Astrocyte (in vitro differentiated cells and primary cell): ENCODE measurements around a stretch of chr16.

- PRO-cap: no peak
- RRBS, 2 experiments: no CpG with 5 or more reads among the region's 30 CpGs
Measured at GRCh38 chr16:89764513-89765437, 43.4 kb downstream of the ZNF276 start.

DNA sequence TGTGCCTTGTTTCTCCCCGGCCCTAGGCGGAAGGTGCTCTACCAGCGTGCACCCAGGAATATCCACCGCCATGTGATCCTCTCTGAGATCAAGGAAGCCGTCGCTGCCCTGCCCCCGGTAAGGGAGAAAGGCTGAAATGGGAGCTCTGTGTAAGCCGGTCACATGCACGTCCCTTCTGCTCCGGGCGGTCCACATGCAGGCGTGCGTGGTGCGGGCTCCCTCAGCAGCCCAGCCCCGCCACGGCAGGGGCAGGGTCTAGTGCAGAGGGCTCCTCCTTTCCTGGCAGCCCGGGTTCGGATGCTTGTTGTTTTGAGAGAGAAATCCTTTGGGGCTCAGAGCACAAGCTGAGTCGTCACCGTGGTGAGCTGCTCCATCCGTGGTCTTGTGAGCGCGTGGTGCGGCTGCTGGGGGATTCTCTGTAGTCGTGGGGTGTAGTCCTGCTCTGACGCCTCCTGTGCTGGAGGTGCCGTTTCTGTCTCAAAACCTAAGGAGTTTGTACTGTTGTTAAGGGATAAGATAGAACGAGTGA is 12.4 kb upstream of the MC1R start:
- PRO-cap: no peak
- RRBS, 2 experiments: 97 to 100% methylated on average over 1 to 7 of the region's 28 CpGs

- PRO-cap: no peak
- RRBS, 2 experiments: 19 to 20% methylated on average over 5 to 14 of the region's 28 CpGs
Measured at GRCh38 chr16:89910142-89910723, 8.4 kb upstream of the MC1R start.

DNA sequence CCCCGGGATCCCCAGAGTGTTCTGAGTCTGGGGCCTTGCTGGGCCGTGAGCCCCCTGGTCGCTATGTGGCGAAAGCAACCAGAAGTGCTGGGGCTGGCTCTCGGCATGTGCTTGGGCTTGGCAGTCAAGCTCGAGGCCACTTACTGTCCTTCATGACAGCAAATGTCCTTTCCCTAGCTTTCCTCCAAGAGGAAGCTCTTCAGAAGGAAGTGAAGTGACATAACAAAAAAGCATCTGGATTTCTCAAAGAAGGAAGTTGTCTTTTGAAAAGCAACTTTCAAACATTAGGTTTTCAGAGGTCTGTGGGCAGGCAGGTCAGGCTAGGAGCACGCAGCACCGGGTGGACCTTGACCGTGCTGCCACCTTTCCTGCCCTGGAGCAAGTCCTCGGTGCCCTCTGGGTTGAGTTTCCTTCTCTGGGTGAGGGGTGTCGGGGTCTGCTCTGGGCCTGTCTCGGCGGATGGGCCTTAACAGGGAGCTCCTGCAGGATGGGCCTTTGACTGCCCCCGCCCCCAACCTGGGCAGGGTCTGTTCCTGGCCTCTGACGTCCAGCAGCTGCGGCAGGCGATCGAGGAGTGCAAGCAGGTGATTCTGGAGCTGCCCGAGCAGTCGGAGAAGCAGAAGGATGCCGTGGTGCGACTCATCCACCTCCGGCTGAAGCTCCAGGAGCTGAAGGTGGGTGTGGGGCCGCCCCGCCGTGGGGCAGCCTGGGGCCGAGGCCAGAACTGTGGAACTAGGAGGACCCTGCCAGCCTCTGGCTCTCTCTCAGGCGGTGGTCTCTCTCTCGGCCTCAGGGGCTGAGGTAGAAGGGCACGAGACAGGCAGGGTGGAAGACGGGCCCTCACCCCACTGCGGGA is 8.7 kb downstream of the DEF8 start:
- PRO-cap: no peak
- RRBS, 2 experiments: no CpG with 5 or more reads among the region's 32 CpGs

DNA sequence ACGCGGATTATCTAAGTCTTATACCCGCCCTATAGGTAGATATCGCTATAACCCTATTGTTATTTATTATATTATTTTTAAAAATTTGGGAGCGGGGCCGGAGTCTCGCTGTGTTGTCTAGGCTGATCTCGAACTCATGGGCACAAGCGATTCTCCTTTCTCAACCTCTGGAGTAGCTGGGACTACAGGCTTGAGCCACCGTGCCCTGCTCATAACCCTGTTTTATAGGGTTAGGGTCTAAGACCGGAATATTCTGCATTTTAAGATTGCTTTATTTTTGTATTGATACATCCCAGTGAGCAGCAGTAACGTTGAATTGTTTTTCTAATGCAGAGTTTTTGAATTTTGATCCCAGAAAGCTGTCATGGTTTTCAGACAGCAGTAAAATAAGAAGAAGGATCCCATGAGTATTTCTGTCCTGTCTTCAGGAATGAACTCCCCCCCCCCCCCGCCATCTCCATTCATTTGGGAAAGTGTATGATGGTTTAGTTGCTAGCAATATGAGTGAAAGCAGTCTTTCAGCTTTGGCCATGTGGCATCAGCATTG is 24.8 kb downstream of the DEF8 start:
- PRO-cap: no peak
- RRBS, 2 experiments: no CpG with 5 or more reads among the region's 13 CpGs